Measurements from ENCODE around the gene PLEKHG4B.

DNA sequence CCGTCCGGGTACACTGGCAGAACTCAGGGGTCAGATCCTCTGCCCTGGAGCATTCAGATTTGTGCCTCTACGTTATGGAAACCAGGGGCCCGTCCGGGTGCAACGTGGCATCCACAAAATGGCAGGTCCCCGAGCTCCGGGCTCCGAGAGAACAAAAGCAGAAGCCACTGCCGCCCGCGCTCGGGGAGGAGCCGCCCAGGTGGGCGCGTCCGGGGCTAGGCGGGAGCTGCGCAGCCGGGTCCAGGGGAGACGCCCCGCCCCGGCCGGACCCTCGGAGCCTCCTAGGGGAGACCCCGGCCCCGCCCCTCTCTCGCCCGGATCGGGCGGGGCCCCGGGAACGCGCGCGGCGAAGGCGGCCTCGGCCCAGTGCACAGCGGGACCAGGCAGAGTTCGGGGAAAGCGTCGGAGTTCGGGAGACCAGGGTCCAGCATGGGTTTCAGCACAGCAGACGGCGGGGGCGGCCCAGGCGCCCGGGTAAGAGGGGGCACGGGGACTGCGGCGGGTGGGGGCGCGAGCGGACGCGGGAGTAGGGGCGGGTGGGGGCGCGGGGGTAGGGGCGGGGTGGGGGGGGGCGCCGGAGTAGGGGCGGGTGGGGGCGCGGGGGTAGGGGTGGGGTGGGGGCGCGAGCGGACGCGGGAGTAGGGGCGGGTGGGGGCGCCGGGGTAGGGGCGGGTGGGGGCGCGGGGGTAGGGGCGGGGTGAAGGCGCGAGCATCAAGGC lies at the start of gene PLEKHG4B:
Gene PLEKHG4B (plus strand): TSS at position 366 of the 719 bp plus-strand sequence.
- PRO-cap, 2 experiments: no peak in any of the 2 experiments

DNA sequence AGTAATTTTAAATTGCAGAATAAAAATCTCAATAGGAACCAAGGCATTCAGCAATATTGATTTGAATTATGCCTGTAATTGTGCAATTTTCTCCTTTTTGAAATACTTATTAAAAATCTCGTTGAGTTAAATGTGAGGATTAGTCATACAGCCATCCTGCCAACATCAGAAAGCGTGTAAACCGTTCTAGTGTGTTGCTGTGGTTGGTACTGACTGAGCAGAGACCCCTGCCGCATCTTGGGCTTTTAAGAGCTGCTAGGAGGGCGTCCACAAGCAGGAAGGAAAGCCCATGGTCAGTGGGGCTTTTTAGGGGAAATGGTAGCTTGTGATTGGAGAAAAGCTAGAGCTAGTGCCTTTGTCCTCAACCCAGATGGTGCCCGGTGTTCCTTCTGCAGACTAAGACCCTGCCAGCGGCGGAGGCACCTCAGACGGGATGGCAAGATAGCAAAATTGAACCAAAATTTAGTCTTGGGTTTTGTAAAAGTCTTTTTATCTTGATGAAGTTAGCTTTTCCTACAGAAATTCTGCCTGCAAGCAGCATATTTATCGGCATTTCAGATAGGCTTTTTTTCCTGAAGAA lies 1.4 kb downstream of the SDHA start:
- PRO-cap, 2 experiments: no peak in any of the 2 experiments

DNA sequence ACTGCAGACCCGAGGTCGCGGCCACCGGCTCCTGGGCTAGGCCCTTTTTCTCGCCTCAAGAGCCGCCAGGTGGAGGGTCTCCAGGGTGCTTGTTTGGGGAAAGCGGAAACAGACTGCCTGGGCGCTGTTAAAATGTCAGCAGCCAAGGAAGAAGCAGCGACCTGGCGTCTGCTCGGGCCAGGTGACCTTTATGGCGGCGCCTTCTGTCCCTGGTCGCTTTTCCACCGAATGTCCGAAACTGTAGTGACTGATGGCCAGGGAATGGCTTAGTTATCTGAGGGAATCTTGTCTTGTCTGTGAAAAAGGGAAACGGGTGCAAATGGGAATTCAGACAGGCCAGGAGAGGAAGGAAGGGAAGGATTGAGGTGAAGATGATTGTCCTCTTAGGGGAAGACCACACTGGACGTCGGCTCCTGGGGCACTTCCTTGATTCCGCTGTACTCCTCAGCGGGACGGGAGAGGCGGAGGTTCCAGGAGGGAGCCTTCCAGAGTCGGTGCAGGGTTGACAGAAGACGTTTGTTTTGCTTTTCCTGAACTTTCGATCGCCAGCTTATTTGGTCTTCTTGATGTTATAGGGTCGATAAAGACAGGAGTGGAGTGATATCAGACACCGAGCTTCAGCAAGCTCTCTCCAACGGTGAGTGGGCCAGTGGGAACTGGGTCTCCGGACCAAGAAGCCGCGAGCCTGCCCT lies 836 bp downstream of the PDCD6 start:
- PRO-cap, 2 experiments: no peak in any of the 2 experiments

- PRO-cap, 2 experiments: no peak in any of the 2 experiments
These were observed 47.7 kb upstream of the EXOC3 start for GRCh38 chr5:395081-395794.

- PRO-cap, 2 experiments: no peak in any of the 2 experiments
These were observed 29.6 kb upstream of the EXOC3 start for GRCh38 chr5:413368-413879.

DNA sequence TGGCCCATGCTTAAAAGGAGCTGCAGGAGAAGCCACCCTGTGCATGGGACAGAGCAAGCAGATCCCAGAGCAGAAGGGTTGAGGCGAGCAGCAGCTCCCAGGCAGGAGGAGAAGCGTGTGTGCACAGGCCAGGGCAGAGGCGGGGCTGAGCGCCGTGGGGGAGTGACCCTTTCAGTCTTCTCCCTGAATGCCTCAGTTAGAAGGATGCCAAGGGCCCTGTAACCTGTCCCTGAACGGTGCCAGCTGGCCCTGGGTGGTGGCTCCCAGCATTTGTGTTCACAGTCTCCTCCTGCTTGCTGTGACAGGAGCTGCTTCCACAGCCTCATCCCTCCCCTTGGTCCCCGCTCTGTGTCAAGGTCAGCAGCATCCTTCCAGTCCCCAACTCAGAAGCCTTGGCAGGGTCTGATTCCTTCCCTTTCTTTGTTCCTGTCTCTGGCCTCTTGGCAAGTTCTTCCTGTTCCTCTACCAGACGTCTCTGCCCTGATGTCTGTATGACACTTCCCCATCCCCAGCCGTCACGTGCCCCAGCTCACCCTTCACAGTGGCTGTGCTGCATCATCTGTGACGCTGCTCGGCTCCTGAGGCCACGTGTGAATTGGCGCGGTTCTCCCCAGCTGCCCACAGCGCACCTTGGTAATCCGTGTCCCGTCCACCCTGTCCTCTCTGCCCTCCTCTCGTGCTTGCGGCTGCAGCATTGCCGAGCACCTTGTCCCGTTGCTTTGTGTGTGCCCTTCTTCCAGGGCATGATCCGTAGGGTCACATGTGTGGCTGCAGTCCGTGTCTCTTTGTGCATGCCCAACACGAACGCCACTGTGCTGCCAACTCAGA lies 5.3 kb downstream of the EXOC3 start:
- PRO-cap, 2 experiments: peak in 1 of 2 experiments; most common minus-strand start position 477 of the sequence (in 1)

GRCh38 chr5:480356-480755 lies 37.4 kb downstream of the EXOC3 start:
- PRO-cap, 2 experiments: no peak in any of the 2 experiments

- PRO-cap, 2 experiments: no peak in any of the 2 experiments
These were observed 35.6 kb downstream of the TPPP start for GRCh38 chr5:657411-658109.

- PRO-cap, 2 experiments: no peak in any of the 2 experiments
These were observed 43.6 kb upstream of the NKD2 start for GRCh38 chr5:964958-965399.

DNA sequence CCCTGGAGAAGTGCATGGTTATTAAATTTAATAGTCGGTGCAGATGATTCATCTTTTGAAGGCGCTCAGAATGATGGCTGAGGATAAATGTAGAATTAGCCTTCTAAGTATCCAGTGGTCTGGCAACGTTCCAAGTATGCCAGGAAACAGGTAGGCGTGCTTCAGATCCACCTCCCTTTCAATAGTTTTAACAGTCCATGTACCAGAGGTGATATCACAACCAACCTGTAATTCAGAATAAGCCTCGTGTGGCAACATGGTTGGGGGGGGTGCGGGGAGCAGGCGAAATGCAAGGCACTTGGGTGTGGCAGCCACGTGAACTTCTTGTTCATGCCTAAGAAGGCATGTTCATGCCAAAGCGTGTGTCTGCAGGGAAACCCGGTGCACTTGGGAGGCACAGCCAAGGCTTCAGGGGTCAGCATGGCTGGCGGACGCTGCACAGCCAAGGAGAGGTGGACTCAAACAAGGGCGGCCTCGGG lies 5.2 kb upstream of the NKD2 start:
- PRO-cap, 2 experiments: no peak in any of the 2 experiments

GRCh38 chr5:1095787-1096202 lies 16.1 kb downstream of the SLC12A7 start:
- PRO-cap, 2 experiments: no peak in any of the 2 experiments

GRCh38 chr5:1104372-1104940 lies 7.4 kb downstream of the SLC12A7 start:
- PRO-cap, 2 experiments: no peak in any of the 2 experiments

GRCh38 chr5:1109849-1110531 lies 1.9 kb downstream of the SLC12A7 start:
- PRO-cap, 2 experiments: no peak in any of the 2 experiments

- PRO-cap, 2 experiments: no peak in any of the 2 experiments
These were observed 20.8 kb upstream of the TERT start for GRCh38 chr5:1315375-1316417.

DNA sequence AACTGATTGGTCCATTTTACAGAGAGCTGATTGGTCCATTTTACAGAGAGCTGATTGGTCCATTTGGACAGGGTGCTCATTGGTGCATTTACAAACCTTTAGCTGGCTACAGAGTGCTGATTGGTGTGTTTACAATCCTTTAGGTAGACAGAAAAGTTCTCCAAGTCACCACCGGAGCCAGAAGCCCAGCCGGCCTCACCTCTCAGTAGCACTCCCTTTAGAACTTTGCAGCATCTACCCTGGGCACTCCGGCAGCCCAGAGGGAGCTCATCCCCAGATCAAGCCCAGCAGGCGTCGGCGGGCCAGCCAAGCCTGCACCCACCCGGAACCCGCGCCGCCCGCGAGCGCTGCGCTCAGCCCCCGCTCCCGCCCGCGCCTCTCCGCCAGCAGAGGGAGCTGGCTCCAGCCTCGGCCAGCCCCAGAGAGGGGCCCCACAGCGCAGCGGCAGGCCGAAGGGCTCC lies 35.3 kb upstream of the CLPTM1L start:
- PRO-cap, 2 experiments: peak in 1 of 2 experiments; most common plus-strand start position 168 of the sequence (in 1)

GRCh38 chr5:1437470-1437998 lies 7.7 kb downstream of the SLC6A3 start:
- PRO-cap, 2 experiments: no peak in any of the 2 experiments

GRCh38 chr5:1476084-1477069 lies 31.1 kb upstream of the SLC6A3 start:
- PRO-cap, 2 experiments: no peak in any of the 2 experiments

GRCh38 chr5:1514681-1515807 lies 8.7 kb downstream of the LPCAT1 start:
- PRO-cap, 2 experiments: no peak in any of the 2 experiments

GRCh38 chr5:1567989-1568699 lies 44.4 kb upstream of the LPCAT1 start:
- PRO-cap, 2 experiments: no peak in any of the 2 experiments

DNA sequence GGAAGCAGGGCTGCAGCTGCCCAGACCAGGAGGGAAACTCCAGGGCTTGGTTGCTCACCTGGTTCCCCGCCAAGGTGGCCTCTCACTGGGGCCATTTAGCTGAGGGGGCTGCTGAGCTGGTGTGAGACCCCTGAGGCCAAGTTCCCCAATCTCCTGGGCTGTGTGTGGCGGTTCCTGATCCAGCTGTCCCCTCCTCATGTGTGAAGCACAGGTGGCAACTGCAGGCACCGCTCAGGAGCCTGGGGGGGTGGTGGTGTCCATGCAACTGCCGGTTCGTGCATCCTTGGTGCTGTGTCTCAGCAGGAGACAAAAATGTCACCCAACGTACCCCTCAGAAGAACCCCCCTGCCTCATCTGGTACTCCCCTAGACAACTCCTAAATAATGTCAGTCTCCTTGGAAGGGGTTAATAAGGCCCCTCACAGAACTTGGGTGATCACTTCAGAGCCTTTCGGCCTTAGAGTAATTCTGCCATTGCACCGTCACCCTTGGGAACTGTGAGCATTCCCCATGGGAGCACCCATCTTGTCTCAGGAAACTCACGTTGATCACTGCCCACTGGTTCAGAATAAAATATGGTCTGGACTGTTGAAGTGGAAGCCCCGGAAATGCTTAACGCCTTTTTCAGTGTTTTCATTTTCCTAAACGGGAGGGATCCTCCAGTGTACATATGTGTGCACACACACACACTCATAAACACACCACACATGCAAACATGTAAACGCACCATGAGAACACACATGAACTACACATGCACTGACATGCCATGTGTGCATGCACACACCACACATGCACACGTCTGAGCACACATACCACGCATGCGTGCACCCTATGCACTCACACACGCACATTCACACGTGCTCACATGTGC lies 17.4 kb downstream of the MRPL36 start:
- PRO-cap, 2 experiments: no peak in any of the 2 experiments

Data from cerebral cortex (tissue), 2 donors.